Frontal cortex (tissue), 2 donors: Measurements from ENCODE around the gene SLC16A10.

- RAMPAGE, long total RNA: no peak
Measured at GRCh38 chr6:110511519-110511904, 35.1 kb upstream of the SLC22A16 start.

DNA sequence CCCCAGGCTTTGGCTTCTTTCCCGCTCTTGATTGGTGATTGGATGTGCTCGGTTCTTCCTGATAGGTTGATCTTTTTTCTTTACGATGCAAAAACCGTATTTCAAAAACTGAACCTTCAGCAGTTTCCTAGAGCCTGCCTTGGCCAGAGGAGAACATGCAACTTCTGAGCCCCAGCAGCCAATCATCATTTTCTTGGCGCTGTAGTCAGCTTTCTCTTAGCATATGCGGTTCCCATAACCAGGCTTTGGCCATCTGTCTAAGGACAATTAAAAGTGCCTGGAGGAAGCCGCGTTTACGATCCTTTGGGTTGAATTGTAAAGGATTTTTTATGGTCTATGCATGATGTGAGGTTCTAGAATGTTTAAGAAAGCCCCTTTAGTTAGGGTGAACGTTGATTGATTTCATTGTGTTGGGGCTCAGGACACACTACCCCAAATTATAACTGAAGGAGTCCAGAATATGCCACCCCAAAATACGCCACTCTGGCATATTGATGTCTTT lies 758 bp upstream of the CDK19 start:
- RAMPAGE, long total RNA: no peak

DNA sequence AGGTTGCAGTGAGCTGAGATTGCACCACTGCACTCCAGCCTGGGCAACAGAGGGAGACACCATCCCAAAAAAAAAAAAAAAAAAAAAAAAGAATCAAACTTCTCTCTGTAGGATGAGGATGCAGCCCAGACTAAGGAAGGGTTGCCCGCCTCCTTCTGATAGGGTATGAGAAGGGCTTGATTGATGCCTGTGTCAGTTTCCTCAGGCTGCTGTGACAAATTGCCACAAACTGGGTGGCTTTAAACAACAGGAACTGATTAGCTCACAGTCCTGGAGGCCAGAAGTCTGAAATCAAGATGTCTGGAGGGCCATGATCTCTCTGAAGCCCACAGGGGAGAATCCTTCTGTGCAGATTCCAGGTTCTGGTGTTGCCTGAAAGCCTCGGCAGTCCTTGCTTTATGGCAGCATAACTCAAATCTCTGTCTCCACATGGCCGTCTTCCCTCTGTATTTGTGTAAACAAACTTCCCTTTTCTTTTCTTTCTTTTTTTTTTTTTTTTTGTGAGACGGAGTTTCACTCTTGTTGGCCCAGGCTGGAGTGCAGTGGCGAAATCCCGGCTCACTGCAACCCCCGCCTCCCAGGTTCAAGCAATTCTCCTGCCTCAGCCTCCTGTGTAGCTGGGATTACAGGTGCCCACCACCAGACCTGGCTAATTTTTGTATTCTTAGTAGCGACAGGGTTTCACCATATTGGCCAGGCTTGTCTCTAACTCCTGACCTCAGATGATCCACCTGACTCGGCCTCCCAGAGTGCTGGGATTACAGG lies 11.1 kb upstream of the CDK19 start:
- RAMPAGE, long total RNA: no peak

- RAMPAGE, long total RNA: no peak
Measured at GRCh38 chr6:111086924-111087929, at the start of gene SLC16A10. Gene SLC16A10, plus strand, starts transcription at chr6:111087503.

DNA sequence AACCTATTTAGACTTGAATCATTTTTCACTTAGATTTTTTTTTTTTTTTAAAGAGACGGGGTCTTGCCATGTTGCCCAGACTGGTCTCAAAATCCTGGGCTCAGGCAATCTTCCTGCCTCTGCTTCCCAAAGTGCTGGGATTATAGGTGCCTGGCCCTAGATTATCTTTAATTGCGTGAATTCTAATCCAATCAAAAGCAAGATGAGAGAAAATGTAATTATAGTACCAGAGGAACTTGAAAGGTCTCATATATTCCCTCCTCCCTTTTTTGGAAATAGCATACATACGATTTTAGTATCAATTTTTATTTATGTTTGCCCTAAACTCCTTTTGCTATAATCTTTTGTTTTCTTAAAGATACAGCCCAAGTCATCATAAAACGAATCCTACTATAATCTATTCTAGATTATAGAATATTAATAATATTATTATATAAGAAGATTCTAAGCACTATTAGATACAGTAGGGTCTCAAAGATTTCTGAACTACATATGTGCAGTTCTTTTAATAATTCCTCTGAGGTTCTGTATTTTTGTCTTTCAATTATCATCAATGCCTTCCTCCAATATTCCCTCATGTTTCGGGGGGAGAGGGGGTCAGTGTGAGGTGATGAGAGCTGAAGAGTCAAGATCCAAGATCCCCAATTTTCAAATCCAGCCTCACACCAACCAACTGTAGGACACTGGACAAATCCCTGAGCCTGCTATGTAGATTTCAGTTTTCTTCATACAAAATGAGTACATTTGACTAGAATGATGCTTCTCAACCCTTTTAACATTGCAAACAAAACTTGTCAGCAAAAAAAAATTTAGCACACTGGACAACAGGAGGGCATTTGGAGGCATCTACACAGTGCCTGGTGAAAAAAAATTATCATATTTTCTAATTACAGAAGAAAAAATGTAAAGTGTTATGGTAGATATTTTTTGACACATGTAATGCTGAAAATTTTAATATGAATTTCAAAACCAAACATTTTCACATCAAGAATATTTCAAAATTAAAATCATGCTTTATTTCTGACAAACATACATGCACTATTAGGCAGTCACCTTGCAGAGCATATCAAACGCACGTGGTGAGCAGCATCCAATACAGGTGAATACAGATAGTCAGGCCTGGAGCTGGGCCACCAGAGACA lies 9.5 kb downstream of the REV3L start:
- RAMPAGE, long total RNA: no peak

- RAMPAGE, long total RNA: no peak
Measured at GRCh38 chr6:111487555-111488231, 4.7 kb upstream of the REV3L start.

- RAMPAGE, long total RNA: no peak
Measured at GRCh38 chr6:111565237-111566306, 40.1 kb downstream of the TRAF3IP2 start.

- RAMPAGE, long total RNA: no peak
Measured at GRCh38 chr6:111664075-111665136, 58.7 kb upstream of the TRAF3IP2 start.

- RAMPAGE, long total RNA: no peak
Measured at GRCh38 chr6:111698174-111698387, 92.4 kb upstream of the TRAF3IP2 start.

GRCh38 chr6:111810296-111811266 lies 62.7 kb downstream of the FYN start:
- RAMPAGE, long total RNA: no peak

- RAMPAGE, long total RNA: no peak
Measured at GRCh38 chr6:111824532-111825196, 48.6 kb downstream of the FYN start.

DNA sequence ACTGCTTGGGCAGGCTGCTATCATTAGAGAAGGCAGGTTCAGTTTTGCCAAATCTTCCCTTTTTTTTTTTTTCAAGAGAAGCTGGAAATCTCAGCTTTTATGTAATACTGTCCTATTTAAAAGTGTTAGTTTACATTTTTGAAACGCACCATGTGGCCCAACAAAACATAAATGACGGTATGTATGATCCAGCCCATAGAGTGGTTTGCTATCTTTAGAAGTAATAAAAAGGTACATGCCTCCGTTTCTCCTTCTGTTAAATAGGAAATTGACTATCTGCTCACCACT lies 21.5 kb downstream of the FYN start:
- RAMPAGE, long total RNA: no peak

DNA sequence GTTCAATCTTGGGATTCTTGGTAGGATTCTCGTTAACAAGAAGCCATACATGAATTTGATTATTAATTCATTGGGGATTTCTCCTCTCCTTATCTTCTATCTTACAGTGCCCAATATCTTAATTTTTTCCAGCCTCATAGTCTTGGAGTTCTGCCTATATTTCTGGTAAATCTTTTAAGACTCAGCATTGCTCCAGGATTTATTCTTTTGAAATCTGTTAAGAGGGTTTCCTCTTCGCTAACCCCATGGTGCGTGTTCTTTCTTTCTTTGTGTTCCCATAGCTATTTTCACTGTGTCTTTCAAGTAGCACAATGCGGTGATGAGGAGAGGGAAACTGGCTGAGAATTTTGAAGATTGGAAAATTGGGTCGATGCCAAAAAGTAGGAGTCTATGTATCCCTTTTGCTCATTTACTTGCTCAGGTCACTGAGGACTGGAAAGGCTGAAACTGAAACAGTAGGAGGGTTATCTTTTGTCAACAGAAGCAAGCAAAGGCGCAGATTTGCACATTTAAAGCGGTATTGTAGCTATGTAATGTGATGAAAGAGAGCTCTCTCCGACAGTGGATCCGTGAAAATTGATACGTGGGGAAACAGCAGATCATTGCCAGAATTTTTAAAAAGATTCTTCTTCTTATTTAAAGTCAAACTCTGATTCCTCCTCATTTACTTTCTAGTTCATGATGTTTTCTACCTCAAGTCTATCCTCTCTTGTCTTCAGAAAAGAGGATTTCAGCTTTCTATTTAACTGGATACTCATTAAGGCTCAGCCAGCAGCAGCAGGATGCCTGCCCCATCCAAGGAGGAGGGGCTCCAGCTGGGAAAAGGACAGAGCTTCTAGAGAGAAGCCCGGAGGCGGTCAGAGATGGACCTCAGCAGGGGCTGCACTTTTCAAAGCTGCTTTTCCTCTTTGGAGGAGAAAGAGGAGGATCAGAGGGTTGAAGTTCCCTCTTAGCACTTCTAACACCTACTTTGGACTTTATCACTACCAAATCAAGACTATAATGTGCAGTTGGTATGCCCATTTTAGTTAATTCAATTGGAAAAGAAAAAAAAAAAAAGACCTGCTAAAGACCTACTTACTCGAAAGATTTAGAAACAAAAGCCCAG lies 15.8 kb upstream of the FYN start:
- RAMPAGE, long total RNA: no peak

- RAMPAGE, long total RNA: no peak
Measured at GRCh38 chr6:111989761-111990232, 64.1 kb upstream of the CCN6 start.

DNA sequence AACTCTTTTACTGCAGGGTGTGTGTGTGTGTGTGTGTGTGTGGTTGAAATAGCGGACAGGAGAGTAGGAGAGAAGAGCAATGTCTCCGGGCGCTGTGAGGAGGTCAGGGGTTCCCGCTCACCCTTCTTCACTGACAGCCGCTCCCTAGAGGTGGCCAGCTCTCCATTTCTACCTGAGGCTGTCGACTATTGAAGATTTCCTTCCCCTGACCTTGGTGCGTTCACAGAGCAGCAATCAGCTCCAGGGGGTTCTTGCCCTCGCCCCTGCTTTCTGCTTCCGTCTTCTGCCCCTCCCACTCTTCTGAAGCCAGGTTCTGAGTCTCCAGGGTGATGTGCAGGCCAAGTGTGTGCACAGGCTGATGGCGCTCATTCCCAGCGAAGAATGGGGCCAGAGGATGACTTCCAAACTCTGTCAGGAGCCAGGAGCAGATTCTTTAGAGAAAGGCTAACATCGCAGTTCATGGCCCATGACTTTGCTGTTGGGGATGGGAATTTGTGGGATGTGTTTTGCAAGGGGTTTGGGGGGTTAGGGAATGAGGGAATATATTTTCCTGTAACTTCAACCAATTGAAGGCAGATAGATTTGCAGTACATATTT lies 56.2 kb upstream of the CCN6 start:
- RAMPAGE, long total RNA: no peak

GRCh38 chr6:112018474-112019420 lies 35.2 kb upstream of the CCN6 start:
- RAMPAGE, long total RNA: no peak

- RAMPAGE, long total RNA: no peak
Measured at GRCh38 chr6:112087754-112088225, 399 bp downstream of the FAM229B start.

- RAMPAGE, long total RNA: no peak
Measured at GRCh38 chr6:113645196-113646053, 211.7 kb upstream of the MARCKS start.

DNA sequence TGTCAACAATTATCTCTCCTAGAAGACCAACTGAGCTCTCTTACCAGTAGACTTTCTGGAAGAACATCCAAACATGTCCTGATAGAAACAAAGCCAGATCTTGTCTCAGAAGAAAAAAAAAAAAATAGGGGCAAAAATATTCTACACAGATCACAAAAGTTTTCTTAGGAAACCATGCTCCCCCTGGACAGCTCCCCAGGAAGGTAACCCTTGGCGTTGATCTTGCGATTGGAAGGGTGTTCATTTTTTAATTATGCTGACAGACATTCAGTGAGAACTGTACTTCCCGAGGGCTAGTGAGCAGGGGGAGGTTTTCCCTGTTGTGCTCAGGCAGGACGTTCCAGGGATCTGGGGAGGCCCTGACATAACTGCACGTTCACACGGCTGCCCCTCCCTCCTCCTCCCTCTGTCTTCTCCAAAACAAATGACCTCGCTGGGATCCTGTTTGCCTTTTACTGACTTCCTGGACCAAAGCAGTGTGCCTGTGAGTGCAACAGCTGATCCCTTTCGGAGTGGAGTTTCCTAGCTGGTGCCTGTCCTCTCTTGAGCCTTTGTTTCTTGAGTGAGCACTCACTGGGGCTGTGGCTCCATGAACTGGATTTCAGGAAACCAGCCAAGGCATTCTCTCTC lies 46.6 kb downstream of the MARCKS start:
- RAMPAGE, long total RNA: no peak

DNA sequence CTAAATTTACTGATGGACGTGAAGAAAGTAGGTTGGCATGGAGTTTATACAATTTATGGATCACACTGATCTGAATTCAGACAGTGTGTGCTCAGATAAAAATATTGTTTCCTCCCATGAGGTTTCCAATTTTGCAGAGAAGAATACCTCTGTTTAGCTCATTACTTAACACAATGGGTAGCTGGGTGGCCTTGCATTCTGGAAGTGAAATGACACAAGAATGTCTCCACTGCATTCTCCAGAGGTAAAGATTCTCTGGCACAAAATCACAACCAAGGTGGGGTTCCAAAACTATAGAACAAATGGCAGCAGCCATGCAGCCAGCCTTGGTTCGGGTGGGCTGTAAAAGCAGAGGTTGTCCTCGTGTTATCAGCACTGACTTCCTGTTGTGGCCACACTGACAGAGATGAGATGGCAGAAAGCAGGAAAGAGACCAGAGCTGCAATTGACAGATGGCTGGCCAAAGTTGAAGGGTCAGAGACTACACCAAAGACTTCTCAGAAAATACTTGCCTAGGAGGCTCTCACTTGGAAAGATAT lies 50.2 kb downstream of the HDAC2 start:
- RAMPAGE, long total RNA: no peak